HEK293 (cell line): ENCODE results near the genes RNF138 and FHOD3.

DNA sequence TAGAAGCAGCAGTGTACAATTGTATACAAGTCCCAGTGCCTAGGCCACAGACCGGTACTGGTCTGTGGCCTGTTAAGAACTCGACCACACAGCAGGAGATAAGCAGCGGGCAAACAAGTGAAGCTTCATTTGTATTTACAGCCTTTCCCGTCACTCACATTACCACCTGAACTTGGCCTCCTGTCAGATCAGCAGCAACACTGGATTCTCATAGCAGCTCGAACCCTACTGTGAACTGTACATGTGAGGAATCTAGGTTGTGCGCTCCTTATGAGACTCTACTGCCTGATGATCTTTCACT lies 60.8 kb upstream of the DSC1 start:
- PRO-cap, result no peak
- RRBS, 2 experiments, result no CpG with 5 or more reads among the region's 6 CpGs

- PRO-cap, result no peak
- RRBS, 2 experiments, result no CpG with 5 or more reads among the region's 6 CpGs
Measured at GRCh38 chr18:31225645-31226282, 63.1 kb upstream of the DSC1 start.

- PRO-cap, result no peak
- RRBS, 2 experiments, result no CpG with 5 or more reads among the region's 1 CpG
Measured at GRCh38 chr18:31278653-31279153, 39.3 kb upstream of the DSG1 start.

DNA sequence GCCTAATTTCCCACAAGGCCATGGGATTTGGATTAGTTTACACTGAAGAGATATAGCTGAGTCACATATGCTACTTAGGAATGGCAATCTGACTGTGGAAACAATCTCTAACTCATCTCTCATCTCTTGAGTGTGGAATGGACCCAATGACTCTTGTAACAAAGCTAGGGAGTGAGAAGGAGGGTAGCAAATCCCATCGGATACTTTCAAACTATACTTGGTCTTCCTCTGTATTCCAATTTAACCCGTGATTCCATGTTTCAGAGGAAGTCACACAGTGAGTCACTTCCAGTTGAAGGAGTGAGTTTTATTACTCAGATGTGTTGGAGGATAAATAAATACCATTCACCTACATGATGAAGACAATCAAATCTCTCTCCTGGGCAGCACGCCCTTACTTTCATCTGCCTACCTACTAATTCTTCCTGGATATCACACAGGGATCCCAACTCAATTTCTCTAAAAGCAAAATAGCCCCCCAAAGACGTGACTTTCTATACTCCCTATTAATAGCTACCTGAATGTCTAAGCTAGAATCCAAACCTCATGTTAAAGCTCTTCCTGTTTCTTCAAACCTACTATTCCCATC lies 5.0 kb downstream of the B4GALT6 start:
- PRO-cap, result no peak
- RRBS, 2 experiments, result no CpG with 5 or more reads among the region's 4 CpGs

GRCh38 chr18:32091536-32092587 lies at the start of gene RNF138:
Gene RNF138, plus strand, starts transcription at chr18:32091874.
- PRO-cap, result bidirectional peak, plus-strand start at chr18:32091965, minus-strand start at chr18:32092132; bidirectional peak, plus-strand start at chr18:32092694, minus-strand start at chr18:32092340
- RRBS, 2 experiments, result 1% methylated on average over 36 to 38 of the region's 96 CpGs

GRCh38 chr18:32471453-32471818 lies 754 bp upstream of the GAREM1 start:
- PRO-cap, result bidirectional peak, plus-strand start at chr18:32471530, minus-strand start at chr18:32471405; bidirectional peak, plus-strand start at chr18:32471548, minus-strand start at chr18:32471558
- RRBS, 2 experiments, result no CpG with 5 or more reads among the region's 12 CpGs

- PRO-cap, result bidirectional peak, plus-strand start at chr18:32771314, minus-strand start at chr18:32771456; bidirectional peak, plus-strand start at chr18:32771614, minus-strand start at chr18:32771626
- RRBS, 2 experiments, result no CpG with 5 or more reads among the region's 41 CpGs
Measured at GRCh38 chr18:32771238-32771879, 1.5 kb downstream of the KLHL14 start.

DNA sequence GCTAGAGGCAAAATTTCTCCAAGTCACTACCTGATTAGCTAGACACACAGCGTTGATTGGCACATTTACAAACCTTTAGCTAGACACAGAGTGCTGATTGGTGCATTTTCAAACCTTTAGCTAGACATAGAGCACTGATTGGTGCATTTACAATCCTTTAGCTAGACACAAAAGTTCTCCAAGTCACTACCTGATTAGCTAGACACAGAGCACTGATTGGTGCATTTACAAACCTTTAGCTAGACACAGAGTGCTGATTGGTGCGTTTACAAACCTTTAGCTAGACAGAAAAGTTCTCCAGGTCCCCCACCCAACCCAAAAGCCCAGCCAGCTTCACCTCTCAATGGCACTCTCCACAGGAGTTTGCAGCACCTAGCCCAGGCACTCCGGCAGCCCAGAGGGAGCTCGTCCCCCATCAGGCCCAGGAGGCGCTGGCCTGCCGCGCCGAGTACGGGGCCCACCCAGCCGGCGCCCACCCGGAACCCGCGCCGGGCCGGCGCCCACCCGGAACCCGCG lies 241.8 kb downstream of the ASXL3 start:
- PRO-cap, result unidirectional peak, plus-strand start at position 397 of the sequence
- RRBS, 2 experiments, result 20 to 97% methylated on average over 5 of the region's 20 CpGs

DNA sequence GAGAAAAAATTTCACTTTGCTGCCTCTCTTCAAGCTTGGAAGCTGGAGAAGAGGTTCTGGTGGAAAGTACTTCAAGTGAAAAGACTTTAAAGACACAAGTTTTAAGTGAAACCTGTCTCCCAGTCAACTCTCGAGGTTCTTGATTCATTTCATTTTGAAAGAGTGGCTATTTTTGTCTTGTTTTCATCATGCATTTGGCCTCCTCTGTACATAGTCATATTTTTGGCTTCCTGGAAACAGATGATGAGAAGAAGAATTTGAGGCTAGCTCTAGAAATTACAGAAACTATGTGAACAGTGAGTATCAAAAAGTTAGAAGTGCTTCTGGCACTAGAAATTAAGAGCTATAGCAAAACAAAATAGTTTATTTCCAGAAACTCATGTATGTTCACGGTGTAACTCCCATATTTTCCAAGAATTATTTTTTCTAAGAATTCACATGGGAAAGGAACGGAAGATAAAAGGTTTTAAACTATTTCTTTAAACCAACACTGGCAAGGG lies 124.9 kb downstream of the DTNA start:
- PRO-cap, result no peak
- RRBS, 2 experiments, result no CpG with 5 or more reads among the region's 3 CpGs

- PRO-cap, result bidirectional peak, plus-strand start at chr18:34977051, minus-strand start at chr18:34976942
- RRBS, 2 experiments, result 1% methylated on average over 17 of the region's 42 CpGs
Measured at GRCh38 chr18:34976766-34977213, 64.4 kb upstream of the MAPRE2 start.

- PRO-cap, result no peak
- RRBS, 2 experiments, result no CpG with 5 or more reads among the region's 4 CpGs
Measured at GRCh38 chr18:35174134-35174708, 66.6 kb upstream of the ZNF397 start.

DNA sequence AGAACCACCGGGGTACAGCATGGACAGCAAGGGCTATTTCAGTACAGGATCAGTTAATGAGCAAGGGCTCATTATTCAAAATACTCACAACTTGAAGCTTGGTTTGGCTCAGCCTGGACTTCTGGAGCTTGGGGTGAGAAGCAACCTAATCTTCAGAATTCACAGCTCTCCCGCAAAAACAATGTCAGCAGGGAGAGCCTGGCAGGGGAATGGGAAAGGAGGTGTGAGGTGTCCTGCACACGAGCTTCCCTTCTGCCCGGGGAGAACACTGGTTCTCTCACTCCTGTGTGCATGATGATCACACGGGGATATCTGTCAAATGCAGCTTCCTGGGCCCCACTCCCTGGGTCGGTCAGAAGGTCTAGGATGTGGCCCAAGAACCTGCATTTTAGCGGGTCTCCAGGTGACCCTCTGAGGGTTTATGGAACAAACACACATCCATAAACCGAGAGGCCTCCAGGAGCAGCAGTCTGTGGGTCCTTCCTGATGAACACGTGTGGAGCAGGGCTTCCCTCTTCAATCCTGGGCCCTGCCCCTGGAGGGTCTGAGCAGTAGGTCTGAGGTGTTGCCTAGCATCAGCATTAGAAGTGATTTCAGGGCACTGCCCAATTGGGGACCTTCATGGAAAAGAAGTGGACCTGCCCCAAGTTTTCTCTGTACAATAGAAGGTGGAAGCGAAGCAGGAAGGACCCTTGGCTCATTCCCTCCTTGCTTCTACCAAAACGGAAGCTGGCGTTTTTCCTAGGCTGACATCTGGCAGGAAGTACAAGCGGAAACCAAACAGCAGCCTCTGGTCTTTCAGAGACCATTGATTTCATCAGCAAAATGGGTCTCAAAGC lies 31.0 kb downstream of the INO80C start:
- PRO-cap, result no peak
- RRBS, 2 experiments, result no CpG with 5 or more reads among the region's 13 CpGs

GRCh38 chr18:35477922-35478980 lies 19.5 kb downstream of the INO80C start:
- PRO-cap, result no peak
- RRBS, 2 experiments, result no CpG with 5 or more reads among the region's 3 CpGs

GRCh38 chr18:35830666-35830948 lies 141.9 kb upstream of the C18orf21 start:
- PRO-cap, result unidirectional peak, plus-strand start at chr18:35830835

- PRO-cap, result no peak
- RRBS, 2 experiments, result no CpG with 5 or more reads among the region's 16 CpGs
Measured at GRCh38 chr18:36131353-36131674, 1.6 kb downstream of the ELP2 start.

GRCh38 chr18:36140635-36141405 lies 11.1 kb downstream of the ELP2 start:
- PRO-cap, result no peak
- RRBS, 2 experiments, result no CpG with 5 or more reads among the region's 4 CpGs

DNA sequence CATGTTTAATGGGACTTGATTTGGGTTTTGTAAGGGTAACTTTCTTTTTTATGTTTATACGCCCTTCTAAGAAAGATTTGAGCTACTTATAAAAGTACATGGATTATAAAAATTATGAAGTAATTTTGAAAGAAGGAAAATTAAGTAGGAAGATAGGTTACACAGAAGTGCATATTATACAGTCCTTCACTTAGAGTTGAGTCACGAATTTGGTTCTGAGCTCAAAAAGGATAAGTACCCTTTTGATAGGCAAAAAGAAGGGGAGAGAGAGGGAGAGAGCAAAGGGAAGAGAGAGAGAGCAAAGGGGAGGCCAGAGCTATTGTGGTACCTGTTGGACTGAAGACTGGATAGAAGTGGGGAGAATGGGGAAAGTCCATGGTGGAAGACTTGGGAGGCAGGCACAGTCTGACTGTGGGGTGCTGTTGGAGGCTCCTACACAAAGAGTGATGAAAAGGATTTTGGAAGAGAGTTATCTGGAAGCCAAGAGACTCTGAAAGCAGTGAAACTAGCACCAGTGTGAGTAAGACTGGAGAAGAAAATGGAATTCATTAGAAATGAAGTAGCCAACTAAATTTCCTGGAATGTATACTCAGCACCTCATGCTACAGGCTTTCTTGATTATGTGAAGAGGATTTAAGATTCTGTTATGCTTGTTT lies 27.6 kb downstream of the ELP2 start:
- PRO-cap, result no peak
- RRBS, 2 experiments, result no CpG with 5 or more reads among the region's 2 CpGs

DNA sequence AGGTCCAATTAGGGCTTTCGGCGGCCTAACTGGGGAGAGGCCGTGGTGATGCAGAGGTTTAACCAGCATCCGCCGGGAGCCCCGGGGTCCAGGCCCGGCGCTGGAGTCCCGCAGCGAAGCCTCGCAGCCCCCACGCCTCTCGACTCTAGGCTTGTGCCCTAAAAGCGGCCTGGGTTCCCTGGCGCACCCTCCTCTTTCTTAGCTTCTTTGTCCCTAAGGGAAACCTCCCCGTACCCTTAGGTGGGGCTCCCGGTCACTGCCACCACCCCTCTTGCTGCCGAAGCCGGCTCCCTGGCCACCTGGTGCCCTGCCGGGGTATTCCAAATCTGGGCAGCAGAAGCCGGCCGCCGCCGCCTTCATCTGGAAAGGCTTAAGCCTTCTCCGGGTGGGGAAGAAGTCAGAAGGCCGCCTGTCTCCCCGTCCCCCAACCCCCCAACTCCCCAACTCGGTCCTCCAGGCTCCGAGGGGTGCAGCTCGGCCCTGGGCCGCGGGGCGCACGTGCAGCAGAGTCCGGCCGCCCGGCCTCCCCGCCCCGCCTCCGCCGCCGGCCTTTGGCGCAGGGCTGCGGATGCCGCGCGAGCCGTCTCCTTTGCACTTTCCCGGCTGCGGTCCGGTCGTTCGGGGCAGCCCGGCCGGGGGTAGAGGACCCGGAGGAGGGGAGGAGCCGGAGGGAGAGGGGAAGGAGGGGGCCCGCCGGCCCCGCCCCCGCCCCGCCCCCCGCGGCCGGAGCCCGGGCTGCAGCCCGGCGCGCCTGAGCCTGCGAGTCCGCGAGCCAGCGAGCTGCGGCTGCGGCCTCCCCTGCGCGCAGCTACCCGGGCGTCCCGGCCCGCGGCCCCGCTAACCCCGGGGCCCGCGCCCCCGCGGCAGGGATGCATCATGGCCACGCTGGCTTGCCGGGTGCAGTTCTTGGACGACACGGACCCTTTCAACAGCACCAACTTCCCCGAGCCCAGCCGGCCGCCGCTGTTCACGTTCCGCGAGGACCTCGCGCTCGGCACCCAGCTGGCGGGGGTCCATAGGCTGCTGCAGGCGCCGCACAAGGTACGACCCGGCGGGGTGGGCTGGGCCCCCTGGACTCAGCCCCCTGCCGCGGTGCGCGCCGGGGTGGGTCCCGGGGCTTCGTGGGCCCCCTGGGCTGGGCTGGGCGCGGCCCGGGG lies at the start of gene FHOD3:
FHOD3 (plus strand) TSS at position 754 of the 1,157 bp plus-strand sequence.
- PRO-cap, result bidirectional peak, plus-strand start at position 318 of the sequence, minus-strand start at position 328 of the sequence; bidirectional peak, plus-strand start at position 766 of the sequence, minus-strand start at position 612 of the sequence; bidirectional peak, plus-strand start at position 997 of the sequence, minus-strand start at position 993 of the sequence
- RRBS, 2 experiments, result 1 to 2% methylated on average over 58 of the region's 118 CpGs

GRCh38 chr18:36367937-36368334 lies 70.4 kb downstream of the FHOD3 start:
- PRO-cap, result no peak
- RRBS, 2 experiments, result no CpG with 5 or more reads among the region's 2 CpGs

DNA sequence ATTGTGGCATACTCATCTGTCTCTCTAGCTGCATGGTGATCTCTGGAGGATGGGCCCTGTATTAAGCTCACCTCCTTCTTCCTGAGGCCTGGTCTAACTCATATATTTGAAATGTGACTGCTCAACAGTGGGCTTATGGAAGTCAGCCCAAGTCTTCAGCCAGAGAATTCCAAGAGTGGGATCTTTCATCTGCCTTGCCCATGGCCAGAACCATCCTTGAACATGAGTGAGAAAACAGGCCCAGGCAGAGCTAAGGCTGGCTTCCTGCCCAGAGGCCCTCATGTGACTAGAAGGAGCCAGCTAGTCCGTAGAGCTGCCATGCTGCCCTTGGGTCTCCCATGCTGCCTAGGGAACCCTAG lies 203.5 kb downstream of the FHOD3 start:
- PRO-cap, result no peak
- RRBS, 2 experiments, result no CpG with 5 or more reads among the region's 1 CpG